Skin of body (tissue), 2 donors: Measurements from ENCODE around the genes GIP, GNGT2 and FAM117A.

- RAMPAGE, long total RNA: no peak
Observed at GRCh38 chr17:48799137-48799847, 17.7 kb downstream of the TTLL6 start.

DNA sequence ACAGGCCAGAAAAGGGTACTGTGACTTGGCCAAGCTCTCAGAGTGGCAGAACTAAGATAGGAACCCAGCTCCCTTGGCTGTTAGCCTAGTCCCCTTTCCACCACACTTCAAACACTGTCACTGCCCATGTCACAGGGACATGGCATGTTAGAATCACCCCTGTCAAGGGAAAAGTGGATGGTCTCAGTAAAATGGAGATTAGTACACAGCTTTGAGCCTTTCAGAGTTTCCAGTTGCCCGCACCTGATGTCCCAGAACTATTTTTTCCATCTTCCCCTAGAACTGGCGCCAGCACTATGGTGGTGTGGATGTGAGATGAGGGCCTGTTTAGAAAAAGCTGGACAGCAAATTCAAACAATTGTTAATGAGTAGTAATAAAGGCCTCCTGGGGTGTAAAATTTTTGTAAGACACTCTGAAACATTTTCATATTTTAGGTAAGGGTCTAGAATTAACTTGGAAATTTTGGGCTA, 1.8 kb downstream of the CALCOCO2 start:
- RAMPAGE, long total RNA: no peak

GRCh38 chr17:48862862-48863687, 29.5 kb upstream of the ATP5MC1 start:
- RAMPAGE, long total RNA: no peak

- RAMPAGE, long total RNA: no peak
Observed at GRCh38 chr17:48869171-48869757, 23.3 kb upstream of the ATP5MC1 start.

DNA sequence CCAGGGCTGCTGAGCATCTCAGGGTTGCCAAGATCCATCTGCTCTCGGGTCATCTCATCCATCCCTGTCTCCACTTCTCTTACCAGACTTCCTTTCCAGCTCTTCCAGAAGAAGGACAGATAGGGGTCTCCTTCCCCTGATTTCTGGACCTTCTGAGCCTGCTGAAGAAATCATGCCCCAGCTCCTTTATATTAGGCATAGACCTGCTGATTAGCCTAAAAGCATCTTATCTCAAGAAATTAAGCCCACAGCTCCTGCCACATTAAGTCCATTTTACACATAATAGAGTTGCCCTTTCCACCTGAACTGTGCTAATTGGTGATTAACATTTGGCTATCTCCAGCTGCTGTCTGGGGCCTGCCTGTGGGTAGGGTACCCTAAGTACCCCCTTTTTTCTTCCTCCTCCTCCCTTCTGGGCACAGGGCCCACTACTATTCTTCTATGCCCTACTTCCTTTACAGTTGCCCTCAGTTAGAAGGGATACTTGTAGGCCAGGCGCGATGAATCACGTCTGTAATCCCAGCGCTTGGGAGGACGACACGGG, at the start of gene GIP:
TSS of gene GIP (minus strand) at position 163 of the 544 bp plus-strand sequence.
- RAMPAGE, long total RNA: no peak

- RAMPAGE, long total RNA: no peak
Observed at GRCh38 chr17:48998490-48998946, 1.3 kb downstream of the IGF2BP1 start.

DNA sequence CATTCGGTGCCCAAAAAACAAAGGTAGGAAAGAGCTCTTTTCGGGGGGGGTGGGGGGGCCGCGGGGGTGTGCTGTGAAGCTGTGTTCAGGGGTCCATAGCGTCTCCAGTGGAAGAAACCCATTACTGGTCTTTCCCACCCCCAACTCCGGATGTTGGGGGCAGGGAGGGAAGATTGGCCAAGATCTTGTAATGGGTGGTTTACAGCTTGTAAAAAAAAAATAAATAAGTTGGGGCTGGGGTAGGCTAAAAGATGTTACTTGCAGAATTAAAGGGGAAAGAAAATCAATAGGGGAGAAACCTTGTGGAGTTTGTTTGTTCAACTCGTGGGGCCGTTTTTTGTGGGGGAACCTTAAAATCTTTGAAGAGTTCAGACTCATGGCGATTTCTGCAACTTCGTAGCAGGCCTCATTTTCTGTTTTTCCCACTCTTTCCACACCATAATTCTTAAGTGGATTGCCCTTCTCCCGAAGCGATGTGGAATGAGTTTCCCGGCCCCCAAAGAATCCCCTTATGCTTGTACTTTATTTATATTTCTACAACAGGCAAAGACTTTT, 2.0 kb downstream of the IGF2BP1 start:
- RAMPAGE, long total RNA: no peak

DNA sequence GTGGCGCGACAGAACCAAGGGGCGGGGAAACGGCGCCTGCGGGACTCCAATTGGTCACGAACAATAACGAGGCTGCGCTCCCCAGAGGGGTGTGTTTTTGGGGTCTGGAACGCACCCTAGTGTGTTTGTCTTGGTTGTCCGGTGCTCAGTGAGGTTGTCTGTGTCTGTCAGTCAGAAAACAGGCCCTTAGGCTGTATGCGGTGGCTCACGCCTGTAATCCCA, 17.5 kb downstream of the GNGT2 start:
- RAMPAGE, long total RNA: no peak

- RAMPAGE, long total RNA: no peak
Observed at GRCh38 chr17:49209881-49211080, at the start of gene GNGT2. TSS of gene GNGT2 (minus strand) at chr17:49210574.

GRCh38 chr17:49216995-49217714, 6.6 kb downstream of the ABI3 start:
- RAMPAGE, long total RNA: no peak

DNA sequence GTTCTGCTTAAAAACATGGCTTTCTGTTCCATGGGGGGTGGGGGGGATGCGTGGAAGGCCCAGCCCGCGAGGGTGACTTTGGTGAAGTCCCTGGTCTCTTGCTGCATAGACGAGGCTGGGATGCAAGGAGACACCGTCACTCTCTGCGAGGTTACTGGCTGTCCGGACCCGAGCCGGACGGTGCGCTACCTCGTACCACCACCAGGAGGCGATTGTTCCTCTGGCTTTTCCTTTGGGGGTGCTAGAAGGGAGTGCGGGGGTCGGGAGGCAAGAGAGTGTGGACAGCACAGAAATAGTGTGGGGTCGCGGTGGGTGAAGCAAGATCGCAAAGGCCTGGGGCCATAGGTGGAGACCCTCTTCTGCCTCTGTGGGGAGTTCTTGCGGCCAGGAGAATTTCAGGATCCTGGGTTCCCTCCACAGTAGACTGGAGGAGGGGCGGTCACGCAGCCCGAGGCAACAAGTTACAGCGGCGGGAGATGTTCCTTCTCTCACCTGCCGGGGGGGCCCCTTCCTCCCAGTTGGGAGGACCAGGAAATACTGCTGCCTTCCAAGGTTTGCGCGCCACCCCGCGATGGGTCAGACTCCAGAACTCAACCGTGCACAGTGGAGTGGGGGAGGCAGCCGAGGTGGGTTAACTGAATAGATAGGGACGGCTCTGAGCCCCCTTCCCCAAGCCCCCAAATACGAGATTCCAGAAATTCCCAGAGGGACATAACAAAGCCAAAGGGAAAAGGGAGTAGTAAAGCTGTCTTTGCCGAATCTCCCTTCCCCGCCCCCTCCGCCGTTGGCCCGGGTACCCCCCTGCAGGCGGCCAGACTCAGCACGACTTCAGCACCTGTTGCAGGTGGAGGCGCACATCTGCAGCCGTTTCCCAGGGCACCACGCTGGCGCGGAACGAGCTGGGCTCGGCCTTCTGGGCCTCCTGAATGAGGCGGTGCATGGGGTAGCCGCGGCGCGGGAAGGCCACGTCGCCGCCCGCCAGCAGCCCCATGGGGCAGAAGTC, 6.9 kb downstream of the PHOSPHO1 start:
- RAMPAGE, long total RNA: no peak

GRCh38 chr17:49371120-49371971, 9.3 kb upstream of the ZNF652 start:
- RAMPAGE, long total RNA: no peak

DNA sequence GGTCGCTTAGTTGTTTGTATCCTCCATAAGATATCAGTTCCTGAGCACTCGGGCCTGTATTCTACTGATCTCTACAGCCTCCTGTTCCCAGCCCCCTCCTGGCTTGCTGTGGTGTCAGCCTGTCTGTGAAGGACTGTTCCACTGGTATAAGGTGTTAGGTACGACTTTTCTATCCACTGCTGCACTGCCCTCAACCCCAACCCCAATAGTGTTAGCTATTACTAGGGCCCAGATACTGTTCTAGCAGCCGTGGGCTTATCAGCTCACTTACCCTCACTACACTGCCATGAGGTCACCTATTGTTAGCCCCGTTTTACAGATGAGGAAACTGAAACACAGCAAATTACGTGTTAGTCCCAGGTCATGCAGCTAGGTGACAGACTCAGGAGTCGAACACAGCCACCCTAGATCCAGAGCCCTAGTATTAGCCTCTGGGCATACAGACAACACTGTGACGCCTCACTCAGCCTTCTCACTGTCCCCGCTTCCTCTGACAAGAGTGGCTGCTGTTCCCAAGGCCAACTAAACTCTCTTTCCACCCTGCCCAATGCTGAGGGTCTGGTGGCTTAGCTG, 25.5 kb upstream of the ZNF652 start:
- RAMPAGE, long total RNA: no peak

DNA sequence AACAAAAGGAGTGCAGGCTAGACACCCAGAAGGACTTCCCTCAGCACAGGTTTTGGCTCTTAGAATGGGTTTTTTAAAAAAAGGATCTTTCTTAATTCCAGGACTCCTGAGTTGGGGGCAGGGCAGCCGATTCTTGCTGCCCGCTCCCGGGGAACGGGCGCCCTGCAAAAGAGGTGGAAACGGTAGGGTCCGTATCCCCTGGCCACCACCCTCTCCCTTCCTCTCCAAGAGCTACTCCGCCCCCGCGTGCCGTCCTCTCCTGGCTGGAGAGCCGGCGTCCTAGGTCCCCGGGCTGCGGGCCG, 419 bp upstream of the NXPH3 start:
- RAMPAGE, long total RNA: no peak

GRCh38 chr17:49699128-49699630, 8.6 kb downstream of the SLC35B1 start:
- RAMPAGE, long total RNA: no peak

DNA sequence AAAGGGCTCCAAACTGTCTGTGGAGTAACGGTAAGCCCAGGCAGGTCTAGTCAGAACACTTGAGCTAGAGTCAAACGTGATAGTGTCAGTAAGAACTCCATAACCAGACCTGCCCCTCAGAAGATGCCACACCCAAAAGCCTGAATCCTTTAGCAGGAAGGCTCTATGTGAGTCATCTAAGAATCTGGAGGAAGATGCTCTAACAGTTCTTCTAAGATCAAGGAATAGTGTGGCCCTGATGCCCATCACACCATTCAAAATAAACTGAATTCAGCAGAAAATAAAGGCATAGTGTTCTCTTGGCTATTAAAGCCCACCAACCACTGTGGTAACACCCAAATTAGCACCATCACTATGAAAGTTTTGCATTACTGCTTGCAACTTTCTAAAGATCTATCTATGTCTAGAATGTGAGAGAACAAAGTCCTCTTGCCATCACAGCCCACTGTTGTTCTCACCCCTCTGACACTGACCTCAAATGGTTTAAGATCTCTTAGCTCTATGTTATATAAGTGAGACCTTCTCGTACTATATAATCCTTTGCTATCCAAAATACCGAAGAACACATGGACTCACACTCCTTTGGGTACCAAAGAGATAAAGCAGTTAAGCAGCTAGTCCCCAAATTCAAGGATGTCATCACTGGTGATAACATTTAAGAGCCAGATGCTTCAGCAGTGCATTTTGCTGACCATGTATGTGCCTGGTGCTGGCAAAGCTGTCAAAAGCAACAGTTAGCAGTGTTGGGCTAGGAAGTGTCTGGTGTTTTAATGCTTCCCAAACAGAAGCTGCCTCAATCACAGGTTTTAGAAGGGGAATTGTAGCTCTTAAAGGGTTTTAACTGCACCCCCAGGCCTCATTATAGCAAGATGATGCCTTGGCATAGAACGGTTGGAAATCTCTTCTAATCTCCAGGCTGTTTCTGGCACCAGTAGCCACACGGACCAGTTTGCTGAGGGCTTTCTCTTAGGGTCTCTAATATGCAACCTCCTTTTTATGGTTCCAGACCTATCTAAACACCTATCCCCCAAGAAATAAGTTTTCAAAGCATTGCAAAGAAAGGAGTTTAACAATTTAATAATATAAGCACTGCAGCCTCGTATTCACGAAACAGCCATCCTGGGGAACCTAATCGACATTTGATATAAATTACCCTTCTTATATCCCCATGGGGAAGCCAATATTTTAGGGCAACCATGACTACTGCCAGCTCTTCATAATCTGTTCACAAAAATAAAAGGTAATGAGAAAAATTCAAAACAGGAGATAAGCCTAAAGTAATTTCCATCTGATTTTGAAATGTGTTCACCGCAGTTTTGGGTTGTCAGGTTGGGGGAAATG, 4.8 kb downstream of the FAM117A start:
- RAMPAGE, long total RNA: no peak

DNA sequence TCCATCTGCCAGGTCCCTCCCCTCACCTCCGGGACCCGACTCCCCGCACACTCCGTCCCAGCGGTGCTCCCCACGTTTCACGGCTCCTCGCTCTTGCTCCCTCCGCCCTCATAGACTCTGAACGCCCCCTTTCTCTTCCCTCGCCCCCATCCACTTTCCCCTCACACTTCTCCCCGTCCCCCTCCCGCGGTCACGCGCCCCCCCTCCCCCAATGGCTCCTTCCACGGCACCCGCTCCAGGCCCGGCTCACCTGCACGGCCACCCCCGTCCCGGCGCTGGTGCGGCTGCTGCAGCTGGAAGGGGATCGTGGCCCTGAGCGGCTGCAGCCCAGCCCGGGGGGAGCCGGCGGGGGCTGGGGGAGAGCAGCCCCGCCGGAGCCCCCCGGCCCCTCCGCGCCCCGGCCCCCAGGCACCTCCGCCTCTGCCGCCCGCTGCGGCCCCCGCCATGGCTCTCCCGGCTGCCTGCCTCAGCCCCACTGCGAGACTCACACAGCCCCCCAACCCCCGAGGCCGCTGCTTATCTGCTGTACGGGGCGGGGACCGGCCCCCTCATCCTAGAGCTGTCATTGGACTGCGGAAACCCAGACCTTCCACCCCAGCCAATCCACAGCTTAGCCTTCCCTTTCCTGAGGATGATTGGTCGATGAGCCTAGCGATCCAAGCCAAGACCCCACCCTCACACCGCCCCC, at the start of gene FAM117A:
TSS of gene FAM117A (minus strand) at position 490 of the 688 bp plus-strand sequence.
- RAMPAGE, long total RNA: no peak

DNA sequence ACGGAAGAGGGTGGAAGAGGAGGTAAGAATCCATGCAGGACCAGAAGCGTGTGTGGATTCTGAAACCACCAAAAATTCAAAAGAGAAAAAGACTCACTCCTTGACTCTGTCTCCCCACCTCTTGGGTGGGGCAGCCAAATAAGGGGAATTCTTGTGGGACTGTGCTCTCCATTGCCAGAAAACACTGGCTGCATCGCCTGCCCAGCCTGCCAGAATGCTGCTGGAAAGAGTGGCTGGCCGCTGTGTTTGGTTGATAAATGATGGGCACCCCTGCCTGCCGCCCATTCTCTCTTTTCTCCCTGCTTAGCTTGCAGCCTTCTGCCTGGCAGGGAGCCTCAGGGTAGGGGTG, 11.6 kb upstream of the KAT7 start:
- RAMPAGE, long total RNA: no peak

GRCh38 chr17:49851317-49851824, 3.5 kb upstream of the TAC4 start:
- RAMPAGE, long total RNA: no peak

- RAMPAGE, long total RNA: no peak
Observed at GRCh38 chr17:49890468-49890841, 42.6 kb upstream of the TAC4 start.